GM12878 (cell line): ENCODE measurements around the genes ATP1A2 and CD48.

DNA sequence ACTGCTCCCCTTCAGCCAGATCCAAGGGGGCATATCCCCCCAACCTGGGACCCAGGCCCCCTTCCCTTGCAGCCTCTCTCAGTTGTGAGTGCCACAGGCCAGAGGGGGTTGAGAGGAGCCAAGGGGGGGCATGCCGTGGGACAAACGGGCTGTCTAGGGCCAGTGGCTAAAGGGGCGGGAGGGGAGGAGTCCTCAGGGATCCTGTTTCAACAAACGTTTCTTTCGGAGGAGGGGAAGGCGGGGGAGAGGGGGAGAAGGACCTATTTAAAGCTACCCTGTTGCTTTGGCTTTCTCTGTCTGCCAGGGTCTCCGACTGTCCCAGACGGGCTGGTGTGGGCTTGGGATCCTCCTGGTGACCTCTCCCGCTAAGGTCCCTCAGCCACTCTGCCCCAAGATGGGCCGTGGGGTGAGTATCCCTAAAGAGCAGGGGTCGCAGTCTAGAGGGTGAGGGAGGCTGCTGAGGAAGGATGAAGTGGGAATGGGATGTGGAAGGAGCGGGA is at the start of gene ATP1A2:
Gene ATP1A2, plus strand, starts transcription at position 292 of the 500 bp plus-strand sequence.
- RAMPAGE, long total RNA = no peak
- RRBS, 2 experiments = no CpG with 5 or more reads among the region's 12 CpGs
CAGE:
- cytosol, long polyA minus RNA = no peak
- cytosol, long polyA plus RNA = no peak
- long polyA plus RNA = no peak
- nucleolus, long total RNA = no peak
- nucleus, long polyA plus RNA = no peak
- nucleus, long total RNA = no peak

DNA sequence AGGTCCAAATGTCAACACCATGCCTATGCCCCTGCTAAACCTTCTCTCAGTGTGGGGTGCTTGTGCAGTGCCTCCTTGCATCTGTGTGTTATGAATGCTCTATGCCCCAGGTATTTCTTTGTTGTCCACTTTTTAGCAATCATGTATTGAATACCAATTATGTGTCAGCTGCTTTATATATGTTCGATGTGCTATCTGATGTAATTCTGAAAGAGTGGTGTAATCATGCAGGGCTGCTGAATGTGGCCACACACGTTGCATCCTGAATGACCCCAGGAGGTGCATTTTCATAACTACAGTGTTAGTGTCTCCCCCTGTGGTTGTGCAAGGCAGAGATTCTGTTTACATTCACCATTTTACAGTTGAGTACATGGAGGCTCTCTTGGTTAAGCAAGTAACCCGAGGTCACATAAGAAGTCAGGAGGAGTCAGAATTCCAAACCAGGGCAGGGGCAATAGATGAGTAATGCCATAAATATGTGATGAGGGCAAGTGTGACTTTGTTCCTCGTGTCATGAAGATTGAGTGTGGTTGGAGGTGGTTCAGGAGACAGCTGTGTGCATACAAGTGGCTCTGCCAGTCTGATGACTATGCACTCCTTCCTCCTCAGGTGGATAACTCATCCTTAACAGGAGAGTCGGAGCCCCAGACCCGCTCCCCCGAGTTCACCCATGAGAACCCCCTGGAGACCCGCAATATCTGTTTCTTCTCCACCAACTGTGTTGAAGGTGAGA is 9.1 kb downstream of the ATP1A2 start:
- RAMPAGE, long total RNA = no peak
- RRBS, 2 experiments = no CpG with 5 or more reads among the region's 8 CpGs
CAGE:
- cytosol, long polyA minus RNA = no peak
- cytosol, long polyA plus RNA = no peak
- long polyA plus RNA = no peak
- nucleolus, long total RNA = no peak
- nucleus, long polyA plus RNA = no peak
- nucleus, long total RNA = no peak

GRCh38 chr1:160134001-160134580 is 17.3 kb upstream of the ATP1A4 start:
- RAMPAGE, long total RNA = no peak
- RRBS, 2 experiments = 19 to 34% methylated on average over 1 of the region's 7 CpGs
CAGE:
- cytosol, long polyA minus RNA = no peak
- cytosol, long polyA plus RNA = no peak
- long polyA plus RNA = no peak
- nucleolus, long total RNA = no peak
- nucleus, long polyA plus RNA = no peak
- nucleus, long total RNA = no peak

DNA sequence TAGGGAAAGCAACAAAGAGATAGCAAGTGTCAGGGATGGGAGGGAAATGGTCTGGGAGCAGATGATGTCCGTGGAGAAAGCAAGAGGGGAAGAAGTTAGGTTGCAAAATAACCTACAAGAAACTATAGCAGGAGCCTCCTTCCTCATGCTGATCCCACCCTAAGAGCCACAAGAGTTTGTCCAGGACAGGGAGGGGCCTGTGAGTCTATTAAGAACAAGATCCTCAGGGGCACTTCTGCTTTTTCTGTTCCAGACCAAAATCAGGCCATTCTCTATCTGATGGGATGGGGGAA is 7.8 kb upstream of the ATP1A4 start:
- RAMPAGE, long total RNA = no peak
- RRBS, 2 experiments = no CpG with 5 or more reads among the region's 1 CpG
CAGE:
- cytosol, long polyA minus RNA = no peak
- cytosol, long polyA plus RNA = no peak
- long polyA plus RNA = no peak
- nucleolus, long total RNA = no peak
- nucleus, long polyA plus RNA = no peak
- nucleus, long total RNA = no peak

DNA sequence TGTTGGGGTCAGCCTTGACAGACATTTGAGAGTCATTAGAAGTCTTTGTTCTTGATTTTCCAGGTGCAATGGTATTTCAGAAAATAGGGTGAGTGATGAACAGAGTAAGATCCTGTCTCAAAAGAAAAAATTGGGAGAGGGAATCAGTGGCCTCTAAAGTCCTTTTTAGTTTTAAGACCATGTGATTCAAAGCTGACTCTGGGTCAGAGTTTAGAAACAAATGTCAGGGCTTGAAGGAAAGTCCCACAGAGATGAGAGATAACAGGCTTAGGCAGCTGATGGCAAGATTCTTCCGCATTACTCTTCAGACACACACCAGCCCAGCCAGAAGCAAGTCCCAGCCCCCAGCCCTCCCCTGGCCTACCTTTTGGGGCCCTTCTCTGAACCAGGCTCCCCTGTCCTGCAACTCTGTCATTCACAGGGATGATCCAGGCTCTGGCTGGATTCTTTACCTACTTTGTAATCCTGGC is 13.2 kb upstream of the CASQ1 start:
- RAMPAGE, long total RNA = no peak
- RRBS, 2 experiments = no CpG with 5 or more reads among the region's 1 CpG
CAGE:
- cytosol, long polyA minus RNA = no peak
- cytosol, long polyA plus RNA = no peak
- long polyA plus RNA = no peak
- nucleolus, long total RNA = no peak
- nucleus, long polyA plus RNA = no peak
- nucleus, long total RNA = no peak

GRCh38 chr1:160264576-160265364 is 2.4 kb upstream of the DCAF8 start:
- RAMPAGE, long total RNA = no peak
- RRBS, 2 experiments = no CpG with 5 or more reads among the region's 5 CpGs
CAGE:
- cytosol, long polyA minus RNA = no peak
- cytosol, long polyA plus RNA = no peak
- long polyA plus RNA = no peak
- nucleolus, long total RNA = no peak
- nucleus, long polyA plus RNA = no peak
- nucleus, long total RNA = no peak

DNA sequence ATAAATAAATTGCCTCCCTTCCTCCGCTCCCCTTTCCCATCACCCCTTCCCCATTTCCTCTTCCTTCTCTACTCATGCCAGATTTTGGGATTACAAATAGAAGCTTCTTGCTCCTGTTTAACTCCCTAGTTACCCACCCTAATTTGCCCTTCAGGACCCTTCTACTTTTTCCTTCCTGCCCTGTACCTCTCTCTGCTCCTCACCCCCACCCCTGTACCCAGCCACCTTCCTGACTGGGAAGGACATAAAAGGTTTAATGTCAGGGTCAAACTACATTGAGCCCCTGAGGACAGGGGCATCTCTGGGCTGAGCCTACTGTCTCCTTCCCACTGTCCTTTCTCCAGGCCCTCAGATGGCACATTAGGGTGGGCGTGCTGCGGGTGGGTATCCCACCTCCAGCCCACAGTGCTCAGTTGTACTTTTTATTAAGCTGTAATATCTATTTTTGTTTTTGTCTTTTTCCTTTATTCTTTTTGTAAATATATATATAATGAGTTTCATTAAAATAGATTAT is 8.4 kb upstream of the NHLH1 start:
- RAMPAGE, long total RNA = no peak
- RRBS, 2 experiments = no CpG with 5 or more reads among the region's 3 CpGs
CAGE:
- cytosol, long polyA minus RNA = no peak
- cytosol, long polyA plus RNA = no peak
- long polyA plus RNA = no peak
- nucleolus, long total RNA = start-site peak on the plus strand centred at position 421 of the sequence, 77 bp wide, 119 reads
- nucleus, long polyA plus RNA = no peak
- nucleus, long total RNA = no peak

GRCh38 chr1:160406313-160406629 is 5.9 kb downstream of the VANGL2 start:
- RAMPAGE, long total RNA = no peak
- RRBS, 2 experiments = no CpG with 5 or more reads among the region's 4 CpGs
CAGE:
- cytosol, long polyA minus RNA = no peak
- cytosol, long polyA plus RNA = no peak
- long polyA plus RNA = no peak
- nucleolus, long total RNA = no peak
- nucleus, long polyA plus RNA = no peak
- nucleus, long total RNA = no peak

DNA sequence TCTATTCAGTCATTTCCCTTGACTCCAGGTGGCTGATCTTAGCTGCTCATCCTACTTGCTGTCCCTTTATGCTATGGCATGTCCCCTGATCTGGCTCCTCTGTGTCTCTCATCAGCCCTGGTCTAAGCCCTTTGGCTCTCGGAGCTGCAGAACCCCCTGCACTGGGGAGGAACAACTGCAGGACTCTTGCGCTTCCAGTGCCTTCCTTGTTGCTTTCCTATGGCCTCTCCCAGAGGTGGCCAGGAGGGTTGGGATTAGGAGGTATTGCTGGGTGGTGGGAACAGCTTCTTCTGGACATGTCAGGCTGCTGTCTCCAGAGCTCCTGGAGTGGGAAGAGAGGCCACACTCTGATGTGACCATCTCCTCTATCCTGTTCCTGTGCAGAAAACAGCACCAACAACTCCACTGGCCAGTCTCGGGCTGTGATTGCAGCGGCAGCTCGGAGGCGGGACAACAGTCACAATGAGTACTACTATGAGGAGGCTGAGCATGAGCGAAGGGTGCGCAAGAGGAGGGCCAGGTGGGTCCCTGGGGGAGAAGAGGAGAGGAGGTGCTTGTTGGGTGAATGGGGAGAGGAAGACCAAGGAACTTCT is 20.4 kb downstream of the VANGL2 start:
- RAMPAGE, long total RNA = no peak
- RRBS, 2 experiments = no CpG with 5 or more reads among the region's 8 CpGs
CAGE:
- cytosol, long polyA minus RNA = no peak
- cytosol, long polyA plus RNA = no peak
- long polyA plus RNA = no peak
- nucleolus, long total RNA = no peak
- nucleus, long polyA plus RNA = no peak
- nucleus, long total RNA = no peak

- RAMPAGE, long total RNA = no peak
- RRBS, 2 experiments = no CpG with 5 or more reads among the region's 8 CpGs
CAGE:
- cytosol, long polyA minus RNA = no peak
- cytosol, long polyA plus RNA = no peak
- long polyA plus RNA = no peak
- nucleolus, long total RNA = no peak
- nucleus, long polyA plus RNA = no peak
- nucleus, long total RNA = no peak
These were observed 53.2 kb downstream of the VANGL2 start for GRCh38 chr1:160453473-160454028.

DNA sequence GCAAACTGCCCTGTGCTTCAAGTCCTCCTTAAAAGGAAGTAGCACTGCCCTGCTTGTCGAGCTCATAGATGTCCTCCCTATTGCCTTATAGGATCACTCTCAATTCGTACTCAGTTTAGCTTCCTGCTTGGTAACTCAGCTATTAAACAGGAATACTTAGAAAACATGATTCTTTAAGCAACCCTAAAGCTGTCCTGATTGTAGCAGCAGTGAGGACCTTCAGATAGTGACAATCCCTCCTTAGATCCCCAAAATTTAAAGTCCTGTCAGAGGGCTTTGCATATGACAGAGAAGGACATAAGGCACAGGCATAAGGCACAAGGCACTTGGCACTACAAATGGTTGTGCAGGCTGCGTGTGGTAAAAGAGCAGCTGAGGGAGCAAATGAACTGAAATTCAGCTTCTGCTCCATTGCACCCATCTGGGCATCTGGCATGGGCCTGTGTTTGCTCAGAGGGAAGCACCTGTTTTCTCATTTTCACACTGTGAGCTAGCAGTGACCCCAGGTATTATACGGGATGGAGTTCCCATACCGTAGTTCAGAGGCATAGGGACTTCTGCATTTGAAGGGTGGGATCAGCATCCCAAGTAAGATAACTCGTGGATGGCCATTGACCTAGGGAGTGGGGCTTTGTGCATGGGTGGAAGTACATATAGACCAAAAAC is 26.2 kb upstream of the SLAMF6 start:
- RAMPAGE, long total RNA = no peak
- RRBS, 2 experiments = no CpG with 5 or more reads among the region's 6 CpGs
CAGE:
- cytosol, long polyA minus RNA = no peak
- cytosol, long polyA plus RNA = no peak
- long polyA plus RNA = no peak
- nucleolus, long total RNA = no peak
- nucleus, long polyA plus RNA = no peak
- nucleus, long total RNA = no peak

- RAMPAGE, long total RNA = no peak
CAGE:
- cytosol, long polyA minus RNA = no peak
- cytosol, long polyA plus RNA = no peak
- long polyA plus RNA = no peak
- nucleolus, long total RNA = no peak
- nucleus, long polyA plus RNA = no peak
- nucleus, long total RNA = no peak
These were observed 19.0 kb downstream of the CD84 start for GRCh38 chr1:160560339-160560710.

GRCh38 chr1:160567768-160568703 is 11.3 kb downstream of the CD84 start:
- RAMPAGE, long total RNA = no peak
- RRBS, 2 experiments = no CpG with 5 or more reads among the region's 10 CpGs
CAGE:
- cytosol, long polyA minus RNA = no peak
- cytosol, long polyA plus RNA = no peak
- long polyA plus RNA = no peak
- nucleolus, long total RNA = no peak
- nucleus, long polyA plus RNA = no peak
- nucleus, long total RNA = no peak

DNA sequence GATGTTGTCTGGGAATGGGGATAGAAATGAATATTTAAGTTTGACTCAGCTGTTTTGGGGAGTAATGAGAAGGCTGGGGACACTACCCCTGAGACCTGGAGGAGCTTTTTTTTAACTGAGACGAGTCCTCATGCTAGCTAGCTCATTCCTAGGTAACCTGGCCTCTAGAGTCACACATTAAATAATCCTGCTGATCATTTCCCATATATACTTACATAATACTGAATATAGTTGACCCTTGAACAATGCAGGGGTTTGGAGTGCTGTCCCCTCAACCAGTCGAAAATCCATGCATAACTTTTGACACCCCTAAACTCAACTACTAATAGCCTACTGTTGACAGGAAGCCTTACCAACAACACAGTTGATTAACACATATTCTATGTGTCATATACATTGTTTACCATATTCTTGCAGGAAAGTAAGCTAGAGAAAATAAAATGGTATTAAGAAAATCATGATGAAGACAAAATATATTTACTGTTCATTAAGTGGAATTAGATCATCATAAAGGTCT is 1.3 kb upstream of the CD84 start:
- RAMPAGE, long total RNA = no peak
- RRBS, 2 experiments = no CpG with 5 or more reads among the region's 2 CpGs
CAGE:
- cytosol, long polyA minus RNA = no peak
- cytosol, long polyA plus RNA = no peak
- long polyA plus RNA = no peak
- nucleolus, long total RNA = no peak
- nucleus, long polyA plus RNA = no peak
- nucleus, long total RNA = no peak

DNA sequence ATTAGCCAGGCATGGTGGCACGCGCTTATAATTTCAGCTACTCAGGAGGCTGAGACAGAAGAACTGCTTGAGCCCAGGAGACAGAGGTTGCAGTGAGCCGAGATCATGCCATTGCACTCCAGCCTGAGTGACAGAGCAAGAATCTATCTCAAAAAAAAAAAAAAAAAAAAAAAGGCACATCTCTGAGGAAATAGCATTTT is 25.5 kb downstream of the SLAMF1 start:
- RAMPAGE, long total RNA = no peak
- RRBS, 2 experiments = no CpG with 5 or more reads among the region's 3 CpGs
CAGE:
- cytosol, long polyA minus RNA = no peak
- cytosol, long polyA plus RNA = no peak
- long polyA plus RNA = no peak
- nucleolus, long total RNA = no peak
- nucleus, long polyA plus RNA = no peak
- nucleus, long total RNA = no peak

GRCh38 chr1:160664364-160665071 is 17.7 kb upstream of the SLAMF1 start:
- RAMPAGE, long total RNA = no peak
- RRBS, 2 experiments = no CpG with 5 or more reads among the region's 4 CpGs
CAGE:
- cytosol, long polyA minus RNA = no peak
- cytosol, long polyA plus RNA = no peak
- long polyA plus RNA = no peak
- nucleolus, long total RNA = no peak
- nucleus, long polyA plus RNA = no peak
- nucleus, long total RNA = no peak

DNA sequence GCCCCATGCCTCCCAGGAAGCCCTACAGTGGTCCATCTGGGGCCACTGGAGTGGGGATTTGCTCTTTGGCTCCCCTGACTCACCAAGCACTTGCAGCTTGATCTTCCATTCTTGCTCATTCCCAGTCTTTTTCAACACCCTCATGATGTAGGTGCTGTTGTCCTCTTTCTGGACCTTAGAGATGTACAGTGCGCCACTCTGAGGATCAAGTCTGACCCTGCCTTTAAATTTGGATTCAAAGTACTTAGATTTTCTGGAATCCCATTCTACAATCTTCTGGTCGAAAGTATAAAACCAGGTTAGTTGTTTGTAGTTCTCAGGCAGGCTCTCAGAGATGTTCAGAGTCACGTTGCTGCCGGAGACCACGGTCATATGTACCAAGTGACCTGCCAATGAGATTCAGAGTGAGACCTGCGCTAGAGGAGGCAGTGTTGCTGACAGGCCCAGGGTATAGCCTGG is 26.8 kb downstream of the CD48 start:
- RAMPAGE, long total RNA = no peak
- RRBS, 2 experiments = no CpG with 5 or more reads among the region's 6 CpGs
CAGE:
- cytosol, long polyA minus RNA = no peak
- cytosol, long polyA plus RNA = no peak
- long polyA plus RNA = no peak
- nucleolus, long total RNA = no peak
- nucleus, long polyA plus RNA = no peak
- nucleus, long total RNA = no peak

DNA sequence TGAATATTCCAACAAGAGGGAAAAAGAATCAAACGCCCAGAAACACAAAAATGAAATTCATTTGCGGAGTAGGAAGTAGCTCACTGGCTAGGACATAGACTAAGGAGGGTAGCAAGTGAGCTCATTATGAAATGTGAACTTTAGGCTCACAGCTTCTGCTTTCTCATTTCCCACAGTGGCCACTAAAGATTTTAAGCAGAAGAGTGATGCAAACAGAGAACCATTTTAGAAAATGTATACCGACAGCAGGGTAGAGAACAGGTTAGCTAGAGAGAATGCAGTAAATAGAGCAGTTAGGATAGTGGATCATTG is 3.5 kb downstream of the CD48 start:
- RAMPAGE, long total RNA = no peak
- RRBS, 2 experiments = no CpG with 5 or more reads among the region's 3 CpGs
CAGE:
- cytosol, long polyA minus RNA = no peak
- cytosol, long polyA plus RNA = no peak
- long polyA plus RNA = no peak
- nucleolus, long total RNA = no peak
- nucleus, long polyA plus RNA = no peak
- nucleus, long total RNA = no peak

DNA sequence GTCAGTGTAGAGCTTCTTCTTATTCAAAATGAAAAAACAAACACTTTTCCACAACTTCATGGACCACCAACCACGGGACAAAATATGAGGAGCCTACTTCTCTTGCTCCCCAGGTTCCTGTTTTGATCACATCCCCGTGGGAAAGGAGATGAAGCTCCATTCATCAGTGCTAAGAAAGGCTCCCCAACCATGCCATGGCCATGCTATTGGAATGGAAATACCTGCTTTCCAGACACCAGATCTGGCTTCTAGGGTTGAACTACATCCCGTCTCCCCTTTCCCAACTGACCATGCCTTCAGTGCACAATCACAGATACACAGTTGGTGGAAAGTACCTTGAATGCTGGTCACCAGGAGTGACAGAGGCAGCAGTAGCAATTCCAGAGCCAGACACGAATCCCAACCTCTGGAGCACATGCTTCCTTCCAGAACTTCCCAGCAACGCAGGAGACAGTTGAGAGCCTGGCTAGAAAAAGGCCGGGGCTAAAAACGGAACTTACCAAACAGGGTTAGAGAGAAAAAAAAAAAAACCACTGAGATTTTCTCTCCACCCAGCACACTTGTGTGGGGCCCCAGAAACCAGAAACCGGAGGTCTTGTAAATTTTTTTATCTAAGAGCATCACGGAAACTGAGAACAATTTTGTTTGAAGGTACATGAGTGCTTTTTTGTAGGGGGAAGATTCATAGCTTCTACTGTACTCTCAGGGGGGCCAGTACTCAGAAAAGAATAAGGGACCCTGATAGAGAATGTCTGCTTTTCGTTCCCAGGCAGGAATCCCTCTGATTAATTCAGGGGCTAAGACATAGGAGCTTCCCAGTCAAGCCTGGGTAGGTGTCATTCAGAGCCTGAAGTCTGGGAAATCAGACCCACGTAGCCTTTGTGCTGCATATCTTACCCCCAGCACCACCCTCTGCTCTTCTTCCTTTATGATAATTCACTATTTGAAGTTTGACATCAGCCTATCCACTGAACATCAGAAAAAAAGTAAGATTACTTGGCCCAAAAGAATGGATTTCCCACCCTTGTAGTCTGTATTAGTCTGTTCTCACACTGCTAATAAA is at the start of gene CD48:
Gene CD48, minus strand, starts transcription at position 476 of the 1,063 bp plus-strand sequence.
- RAMPAGE, long total RNA = start-site peak on the minus strand centred at position 477 of the sequence, 82 bp wide, 3,105 and 5,518 reads in 2 replicates
- RRBS, 2 experiments = 0% methylated on average over 3 of the region's 11 CpGs; no CpG with 5 or more reads in 1 of the 2 experiments
CAGE:
- cytosol, long polyA minus RNA = start-site peak on the minus strand centred at position 435 of the sequence, 62 bp wide, 1,202 reads
- cytosol, long polyA plus RNA = start-site peak on the minus strand centred at position 500 of the sequence, 149 bp wide, 11,566 and 10,871 reads in 2 replicates
- long polyA plus RNA = start-site peak on the minus strand centred at position 500 of the sequence, 147 bp wide, 10,374 and 12,954 reads in 2 replicates
- nucleolus, long total RNA = start-site peak on the minus strand centred at position 467 of the sequence, 100 bp wide, 7,537 reads
- nucleus, long polyA plus RNA = start-site peak on the minus strand centred at position 494 of the sequence, 142 bp wide, 4,068 and 2,999 reads in 2 replicates
- nucleus, long total RNA = start-site peak on the minus strand centred at position 441 of the sequence, 9 bp wide, 72 reads

DNA sequence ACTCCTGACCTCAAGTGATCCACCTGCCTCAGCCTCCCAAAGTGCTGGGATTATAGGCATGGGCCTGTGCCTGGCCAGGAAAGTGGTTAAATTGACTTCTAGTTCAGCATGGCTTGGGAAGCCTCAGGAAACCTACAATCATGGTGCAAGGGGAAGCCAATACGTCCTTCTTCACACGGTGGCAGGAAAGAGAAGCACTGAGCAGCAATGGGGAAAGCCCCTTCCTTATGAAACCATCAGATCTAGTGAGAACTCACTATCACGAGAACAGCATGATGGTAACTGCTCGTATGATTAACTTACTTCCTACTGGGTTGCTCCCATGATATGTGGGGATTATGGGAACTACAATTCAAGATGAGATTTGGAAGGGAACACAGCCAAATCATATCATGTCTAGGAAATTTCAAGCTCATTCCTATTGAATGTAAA is 1.1 kb upstream of the CD48 start:
- RAMPAGE, long total RNA = no peak
- RRBS, 2 experiments = no CpG with 5 or more reads among the region's 4 CpGs
CAGE:
- cytosol, long polyA minus RNA = no peak
- cytosol, long polyA plus RNA = no peak
- long polyA plus RNA = no peak
- nucleolus, long total RNA = no peak
- nucleus, long polyA plus RNA = no peak
- nucleus, long total RNA = no peak